Fibroblast of villous mesenchyme (primary cell): Measurements from ENCODE around the genes GPX2 and EIF2S1.

DNA sequence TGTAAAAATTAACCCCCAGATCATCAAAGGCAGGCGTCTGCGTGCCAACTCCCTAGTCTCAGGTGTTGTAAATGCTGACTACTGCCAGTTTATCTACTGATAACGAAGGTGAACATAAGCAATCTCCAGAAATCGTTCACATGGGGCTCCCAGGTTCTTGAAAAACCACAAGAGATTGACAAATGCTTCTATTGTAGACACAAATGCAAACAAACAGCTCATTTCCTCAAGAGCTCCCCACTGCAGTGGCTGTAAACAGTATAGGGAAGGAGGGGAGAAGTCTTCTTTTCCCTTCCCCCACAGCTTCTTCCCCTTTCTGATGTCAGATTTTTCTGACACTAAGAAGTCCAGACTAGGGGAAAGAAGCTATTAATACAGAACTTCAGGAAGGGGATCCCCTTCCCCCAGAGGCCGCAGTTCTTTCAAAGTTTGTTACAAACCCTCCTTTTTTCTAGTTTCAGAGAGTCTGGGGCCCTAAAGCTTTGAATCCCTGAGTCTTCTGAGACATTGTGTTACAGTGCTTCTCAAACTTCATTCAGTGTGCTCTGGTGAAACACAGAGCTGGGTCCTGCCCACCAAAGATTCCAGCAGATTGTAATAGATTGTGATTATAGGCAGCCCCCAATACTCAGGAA lies 5.2 kb upstream of the PLEKHG3 start:
- CAGE, long polyA plus RNA, result no peak

GRCh38 chr14:64736575-64737317 lies 32.5 kb downstream of the PLEKHG3 start:
- CAGE, long polyA plus RNA, result no peak

GRCh38 chr14:64741058-64741712 lies 37.0 kb downstream of the PLEKHG3 start:
- CAGE, long polyA plus RNA, result no peak

GRCh38 chr14:64764082-64765223 lies 60.2 kb downstream of the PLEKHG3 start:
- CAGE, long polyA plus RNA, result no peak

DNA sequence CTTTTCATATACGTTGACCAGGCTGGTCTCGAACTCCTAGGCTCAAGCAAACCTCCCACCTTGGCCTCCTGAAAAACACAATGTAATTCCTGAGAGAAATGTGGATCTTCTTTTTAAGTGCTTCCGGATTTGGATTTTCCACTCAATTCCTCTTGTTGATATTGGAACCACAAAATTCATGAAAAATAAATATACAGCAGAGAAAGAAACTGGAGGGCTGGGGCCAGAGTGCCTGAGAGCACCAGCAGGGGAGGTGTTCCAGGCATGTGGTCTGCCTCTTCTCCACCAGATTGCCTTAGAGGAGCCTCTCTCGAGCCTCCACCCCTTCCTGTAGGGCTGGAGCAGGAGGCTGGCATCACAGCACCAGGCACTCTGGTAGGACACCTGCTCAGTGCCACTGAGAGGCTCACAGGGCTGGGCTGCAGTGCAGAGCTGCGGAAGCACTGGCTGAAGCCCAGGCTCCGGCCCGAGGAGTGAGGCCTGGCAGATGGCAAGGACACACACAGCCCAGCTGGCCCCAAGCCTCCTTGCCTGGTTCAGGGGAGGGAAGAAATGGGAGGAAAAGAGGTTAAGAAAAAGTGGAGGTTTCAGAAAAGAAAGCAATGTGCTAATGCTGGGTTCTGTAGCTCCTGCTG lies 24.1 kb downstream of the SPTB start:
- CAGE, long polyA plus RNA, result no peak

DNA sequence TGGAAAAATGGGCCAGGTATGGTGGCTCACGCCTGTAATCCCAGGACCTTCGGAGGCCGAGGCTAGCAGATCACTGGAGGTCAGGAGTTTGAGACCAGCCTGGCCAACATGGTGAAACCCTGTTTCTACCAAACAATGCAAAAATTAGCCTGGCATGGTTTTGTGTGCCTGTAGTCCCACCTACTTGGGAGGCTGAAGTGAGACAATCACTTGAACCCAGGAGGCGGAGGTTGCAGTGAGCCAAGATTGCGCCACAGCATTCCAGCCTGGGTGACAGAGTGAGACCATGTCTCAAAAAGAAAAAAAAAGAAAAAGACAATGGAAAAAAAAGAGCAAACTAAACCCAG lies 5.3 kb downstream of the CHURC1 start:
- CAGE, long polyA plus RNA, result no peak

GRCh38 chr14:64942402-64943265 lies at the start of gene GPX2:
TSS of gene GPX2 (minus strand) at chr14:64942745.
- CAGE, long polyA plus RNA, result no peak

DNA sequence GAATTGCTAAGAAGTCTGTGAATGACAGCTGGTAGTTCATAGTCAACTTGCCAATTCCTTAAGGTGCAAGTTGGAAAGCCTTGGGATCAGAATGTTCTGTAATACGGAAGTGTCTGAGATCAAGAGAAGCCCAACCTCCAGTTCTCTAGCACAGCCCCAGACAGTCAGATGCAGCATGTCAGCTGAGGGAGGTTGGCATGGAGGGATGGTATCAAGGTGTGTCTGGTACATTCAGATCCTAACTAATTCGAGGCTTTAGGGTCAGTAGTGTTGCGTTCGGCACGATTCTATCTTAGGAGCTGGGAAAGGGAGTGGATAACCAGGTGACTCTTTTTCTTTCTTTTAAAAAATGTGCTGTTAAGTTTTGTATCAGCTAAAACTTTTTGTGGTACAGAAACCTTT lies 38.3 kb downstream of the FNTB start:
- CAGE, long polyA plus RNA, result no peak

- CAGE, long polyA plus RNA, result no peak
Measured at GRCh38 chr14:65025692-65026179, 39.0 kb downstream of the FNTB start.

DNA sequence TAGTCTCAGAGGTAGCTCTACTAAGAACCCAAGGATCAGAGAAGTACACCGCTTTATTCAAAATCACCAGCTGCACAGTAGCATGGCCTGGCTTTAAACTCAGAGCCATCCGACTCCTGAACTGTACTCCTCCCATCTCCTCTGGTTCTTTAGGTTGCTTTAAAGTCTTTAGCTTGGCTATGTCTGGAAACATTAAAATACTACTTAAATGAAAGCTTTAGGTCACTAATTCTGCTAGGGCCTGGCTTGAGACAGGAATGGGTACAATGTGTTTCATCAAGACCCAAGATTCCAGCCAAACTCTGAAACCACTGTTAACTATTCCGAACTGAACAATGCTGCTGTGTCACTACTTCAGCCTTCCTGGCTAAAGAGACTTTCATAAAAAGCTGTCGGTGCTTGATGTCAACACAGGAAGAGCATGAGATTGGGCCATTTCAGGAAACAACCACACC lies 23.4 kb downstream of the MAX start:
- CAGE, long polyA plus RNA, result no peak

GRCh38 chr14:65334647-65335399 lies 77.7 kb upstream of the FUT8 start:
- CAGE, long polyA plus RNA, result no peak

DNA sequence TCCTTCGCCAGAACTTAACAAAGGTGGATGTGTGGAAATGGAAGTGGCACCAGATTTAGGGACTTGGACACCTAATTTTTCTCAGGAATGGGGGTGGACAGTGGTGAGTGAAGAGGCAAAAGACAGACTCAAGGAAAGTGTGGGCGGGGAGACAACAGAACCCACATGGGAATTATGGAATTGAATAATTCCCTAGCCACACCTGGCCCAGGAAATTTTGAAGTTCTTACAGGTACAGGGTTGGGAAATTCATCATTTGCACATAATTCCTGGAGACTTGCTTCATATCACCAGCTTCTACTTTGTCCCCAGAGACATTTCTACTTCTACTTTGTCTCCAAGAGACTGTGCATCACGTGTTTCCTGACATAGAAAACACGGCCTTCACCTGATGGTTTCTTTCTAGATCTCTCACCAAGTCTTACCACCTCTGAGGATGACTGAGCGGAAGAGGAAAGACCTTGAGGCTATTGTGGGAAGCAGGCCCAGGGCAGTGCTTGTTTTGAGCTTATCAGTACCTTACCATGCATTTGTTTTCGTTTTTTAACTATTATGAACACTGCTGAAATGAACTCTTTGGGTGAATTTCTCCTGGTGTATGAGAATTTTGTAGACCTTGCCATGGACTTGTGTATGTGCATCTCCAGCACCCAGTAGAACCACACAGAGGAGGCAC lies 434.4 kb downstream of the FUT8 start:
- CAGE, long polyA plus RNA, result no peak

DNA sequence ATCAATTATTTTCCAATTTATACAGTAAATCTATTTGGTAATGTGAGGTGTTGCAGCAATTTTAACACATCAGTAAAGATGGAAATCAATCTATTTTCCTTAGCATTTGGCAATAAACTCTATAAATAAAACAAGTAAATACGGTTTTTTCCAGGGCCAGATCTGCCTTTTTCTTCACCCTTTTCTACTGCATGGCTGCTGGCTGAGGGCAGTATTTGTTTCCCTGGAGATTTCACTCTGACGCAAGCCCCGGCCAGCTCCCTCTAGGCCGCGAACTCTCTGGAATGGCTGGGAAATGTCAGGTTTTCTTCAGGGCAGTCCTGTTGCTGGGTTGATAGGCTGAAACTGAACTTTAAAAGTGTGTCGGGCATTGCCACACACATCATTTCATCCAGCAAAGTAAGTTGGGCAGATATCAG lies 205.2 kb upstream of the CCDC196 start:
- CAGE, long polyA plus RNA, result no peak

- CAGE, long polyA plus RNA, result no peak
Measured at GRCh38 chr14:66508663-66509879, 1.1 kb downstream of the GPHN start.

DNA sequence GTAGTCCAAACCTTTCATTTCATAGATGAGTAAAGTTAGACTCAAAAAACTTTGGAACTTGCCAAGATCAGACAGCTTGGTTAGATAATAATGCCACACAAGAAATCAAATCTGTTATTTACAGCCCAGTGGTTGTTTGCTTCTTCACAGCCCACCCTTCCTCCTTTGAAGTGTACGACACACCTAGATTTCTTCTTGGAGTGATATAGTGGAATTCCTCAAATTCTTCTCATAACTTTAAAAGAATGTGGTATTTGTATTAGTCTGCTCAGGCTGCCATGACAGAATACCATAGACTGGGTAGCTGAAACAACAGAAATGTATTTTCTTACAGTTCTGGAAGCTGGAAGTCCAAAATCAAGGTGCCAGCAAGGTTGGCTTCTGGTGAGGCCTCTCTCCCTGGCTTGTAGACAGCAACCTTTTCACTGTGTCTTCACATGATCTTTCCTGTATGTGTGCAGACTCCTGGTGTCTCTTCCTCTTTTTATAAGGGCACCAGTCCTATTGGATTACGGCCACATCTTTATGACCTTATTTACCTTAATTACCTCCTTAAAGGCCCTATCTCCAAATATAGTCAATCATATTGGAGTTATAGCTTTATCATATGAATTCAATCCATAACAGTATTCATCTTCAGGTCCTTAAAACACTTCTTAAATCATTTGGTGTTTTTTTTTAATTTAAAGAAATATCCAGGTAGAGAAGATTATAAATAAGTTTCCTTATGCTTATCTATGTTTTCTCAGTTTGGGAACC lies 21.3 kb upstream of the GARIN2 start:
- CAGE, long polyA plus RNA, result no peak

- CAGE, long polyA plus RNA, result no peak
Measured at GRCh38 chr14:67360136-67360643, at the start of gene EIF2S1. TSS of gene EIF2S1 (plus strand) at chr14:67360328.

DNA sequence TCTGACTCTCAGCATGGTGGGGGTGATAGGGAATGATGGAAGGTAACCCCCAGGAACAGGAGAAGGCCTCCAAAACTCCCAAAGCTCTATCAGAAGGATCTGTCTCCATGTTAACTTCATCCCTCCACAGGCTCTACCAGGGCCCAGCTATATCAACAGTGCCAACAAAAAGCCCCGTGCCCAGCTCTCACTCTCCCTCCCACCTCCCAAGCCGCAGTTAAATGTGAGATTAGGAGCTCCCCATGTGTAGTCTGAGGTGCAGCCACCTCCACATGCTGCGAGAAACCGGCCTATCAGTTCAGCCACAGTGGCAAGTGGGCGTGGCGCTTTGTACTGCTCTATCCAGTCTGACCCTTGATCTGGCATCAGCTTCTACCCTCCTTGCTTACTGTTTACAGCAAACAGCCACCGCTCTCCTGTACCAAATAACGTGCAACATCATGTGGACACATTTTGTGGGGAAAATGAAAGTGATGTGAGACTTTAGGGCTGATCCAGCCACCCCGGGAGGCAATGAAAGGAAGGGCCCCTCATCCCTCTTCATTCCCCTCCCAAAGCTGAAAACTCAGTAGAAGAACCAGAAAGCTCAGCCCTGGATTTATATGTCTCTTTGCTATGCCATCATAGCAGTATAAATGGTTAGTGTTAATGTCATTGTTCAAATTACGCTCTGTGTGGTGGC lies 1.6 kb downstream of the PLEK2 start:
- CAGE, long polyA plus RNA, result no peak

GRCh38 chr14:67514493-67514827 lies 18.6 kb upstream of the PLEKHH1 start:
- CAGE, long polyA plus RNA, result no peak

- CAGE, long polyA plus RNA, result no peak
Measured at GRCh38 chr14:67514828-67515939, 17.9 kb upstream of the PLEKHH1 start.

- CAGE, long polyA plus RNA, result no peak
Measured at GRCh38 chr14:67533810-67534167, 699 bp downstream of the PLEKHH1 start.